Trachea (tissue), 1 donor: ENCODE results near the genes ZNG1B, SLC35F5 and DPP10.

DNA sequence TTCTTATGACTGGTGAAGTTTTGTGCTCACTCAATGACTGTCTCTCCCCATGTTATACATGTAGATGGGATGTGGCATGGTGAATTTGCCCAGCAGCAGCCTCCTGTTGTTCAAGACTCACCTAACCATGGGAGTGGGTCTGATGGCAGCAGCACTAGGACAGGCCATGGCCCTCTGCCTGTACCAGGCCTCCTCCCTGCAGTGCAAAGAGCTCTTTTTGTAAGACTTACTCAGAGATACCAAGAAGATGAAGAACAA, 49.4 kb downstream of the ZC3H6 start:
- PRO-cap = no peak

DNA sequence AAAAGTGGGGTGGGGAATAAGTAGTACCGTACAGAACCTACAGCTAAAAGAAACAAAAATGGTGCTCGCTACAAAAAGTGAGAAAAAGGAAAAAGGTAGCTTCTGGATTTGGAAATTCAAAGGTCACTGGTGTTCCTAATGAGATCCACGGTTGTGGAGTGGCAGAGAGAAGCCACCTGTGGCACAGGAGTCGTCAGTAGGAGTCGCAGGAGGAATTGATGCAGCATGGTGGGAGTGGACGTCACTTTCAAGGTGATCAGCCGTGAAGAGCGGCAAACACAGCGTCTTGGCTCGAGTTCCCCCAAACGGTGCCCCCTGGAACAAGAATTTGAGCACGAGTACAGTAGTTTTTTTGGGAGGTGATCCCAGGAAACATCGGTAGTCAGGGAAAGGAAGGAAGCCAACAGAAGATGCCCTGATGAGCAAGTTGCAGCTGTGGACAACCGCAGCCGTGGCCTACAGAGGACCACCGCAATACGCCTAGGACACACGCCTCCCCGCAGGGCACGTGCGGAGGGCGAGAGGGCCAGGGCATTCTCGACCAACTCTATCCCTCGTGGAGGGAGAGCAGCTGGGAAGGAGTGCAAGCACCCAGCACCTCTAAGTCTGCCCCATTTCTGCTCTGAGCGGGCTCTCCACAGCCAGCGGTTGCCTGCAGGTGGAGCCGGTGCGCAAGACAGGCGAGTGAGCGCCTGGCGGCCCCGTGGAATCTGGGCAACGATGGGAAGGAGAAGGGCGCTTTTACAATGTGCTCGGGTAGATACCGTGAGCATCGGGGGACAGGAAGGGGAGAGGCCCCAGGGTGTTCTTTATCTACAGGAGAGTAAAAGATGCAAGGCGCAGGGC, 1.2 kb upstream of the TTL start:
- PRO-cap = bidirectional peak, plus-strand start at position 713 of the sequence, minus-strand start at position 712 of the sequence

DNA sequence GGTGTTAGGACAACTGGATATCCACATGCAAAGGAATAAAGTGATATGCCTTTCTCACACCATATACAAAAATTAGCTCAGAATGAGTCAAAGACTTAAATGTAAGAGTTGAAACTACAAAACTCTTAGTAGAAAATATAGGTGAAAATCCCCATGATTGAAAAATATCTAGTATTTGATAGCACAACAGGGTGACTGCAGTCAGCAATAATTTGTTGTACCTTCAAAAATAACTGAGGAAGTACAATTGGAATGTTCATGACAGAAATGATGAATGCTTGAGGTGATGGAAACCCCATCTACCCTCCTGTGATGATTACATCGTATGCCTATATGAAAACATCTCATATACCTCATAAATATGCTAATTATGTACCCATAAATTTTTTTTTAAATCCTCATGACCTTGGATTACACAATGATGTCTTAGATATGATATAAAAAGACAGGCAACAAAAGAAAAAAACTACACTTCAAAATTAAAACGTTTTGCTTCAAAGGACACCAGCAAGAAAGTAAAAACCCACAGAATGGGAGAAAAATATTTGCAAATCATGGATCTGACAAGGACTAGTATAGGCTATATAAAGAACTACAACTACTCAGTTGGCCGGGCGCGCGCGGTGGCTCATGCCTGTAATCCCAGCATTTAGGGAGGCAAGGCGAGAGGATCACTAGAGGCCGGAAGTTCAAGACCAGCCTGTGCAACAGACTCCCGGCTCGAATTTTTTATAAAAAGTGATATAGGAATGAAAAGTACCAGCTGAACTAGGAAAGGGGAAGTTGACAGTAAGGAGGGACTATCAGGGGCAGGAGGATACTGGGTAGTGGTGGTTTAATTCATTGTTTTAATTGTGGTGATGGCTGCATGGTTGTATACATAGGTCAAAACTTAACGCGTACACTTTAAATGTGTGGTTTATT, 1.2 kb upstream of the POLR1B start:
- PRO-cap = no peak

- PRO-cap = no peak
Measured at GRCh38 chr2:112646537-112647008, 834 bp downstream of the SLC20A1 start.

GRCh38 chr2:112650569-112651563, 5.1 kb downstream of the SLC20A1 start:
- PRO-cap = no peak

DNA sequence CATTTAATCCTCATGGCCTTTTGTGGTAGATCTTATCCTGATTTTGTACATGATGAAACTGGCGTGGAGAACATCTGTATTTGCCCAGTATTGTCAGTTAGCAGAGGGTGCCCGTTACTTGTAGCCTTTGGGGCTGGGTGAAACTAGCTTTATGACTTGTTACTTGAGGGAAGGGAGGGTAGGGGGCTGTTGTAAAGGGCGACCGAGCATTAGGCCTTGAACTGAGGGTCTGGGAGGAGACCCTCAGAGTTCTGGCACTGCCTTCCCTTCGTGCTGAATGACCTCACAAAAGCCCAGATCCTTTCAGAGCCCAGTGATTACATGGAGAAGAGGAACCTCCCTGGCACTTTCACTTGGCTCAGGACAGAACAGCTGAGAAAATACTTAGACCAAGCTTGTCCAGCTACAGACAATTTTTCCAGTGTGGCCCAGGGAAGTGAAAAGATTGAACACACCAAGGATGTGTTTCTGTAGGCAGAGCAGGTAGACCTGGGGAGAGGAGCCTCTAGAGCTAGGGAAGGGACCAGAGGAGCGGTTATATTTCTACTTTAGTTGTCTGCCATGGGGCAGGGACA, 19.6 kb downstream of the SLC20A1 start:
- PRO-cap = no peak

DNA sequence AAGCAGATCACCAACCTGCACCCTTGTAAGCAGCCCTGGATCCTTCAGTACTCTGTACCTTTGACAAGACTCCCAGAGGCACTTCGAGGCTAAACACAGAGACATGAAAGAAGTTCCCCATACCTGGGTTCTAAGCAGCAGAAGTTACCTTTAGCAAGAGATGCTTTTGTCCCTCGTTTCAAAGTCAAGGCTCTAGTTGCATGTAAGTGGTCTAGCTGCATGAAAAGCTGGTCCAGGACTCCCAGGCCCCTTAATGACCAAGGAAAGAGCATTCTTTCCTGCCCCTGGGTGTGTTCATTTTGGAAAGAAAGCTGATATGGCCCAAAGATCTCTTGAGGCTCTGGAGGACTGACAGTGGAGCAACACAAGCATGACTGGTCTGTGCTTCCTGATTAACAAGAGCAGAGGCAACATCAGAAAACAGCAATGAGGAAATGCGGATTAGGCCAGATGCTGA, 20.1 kb downstream of the IL36B start:
- PRO-cap = no peak

GRCh38 chr2:113117522-113118791, 9.4 kb upstream of the IL1RN start:
- PRO-cap = no peak

DNA sequence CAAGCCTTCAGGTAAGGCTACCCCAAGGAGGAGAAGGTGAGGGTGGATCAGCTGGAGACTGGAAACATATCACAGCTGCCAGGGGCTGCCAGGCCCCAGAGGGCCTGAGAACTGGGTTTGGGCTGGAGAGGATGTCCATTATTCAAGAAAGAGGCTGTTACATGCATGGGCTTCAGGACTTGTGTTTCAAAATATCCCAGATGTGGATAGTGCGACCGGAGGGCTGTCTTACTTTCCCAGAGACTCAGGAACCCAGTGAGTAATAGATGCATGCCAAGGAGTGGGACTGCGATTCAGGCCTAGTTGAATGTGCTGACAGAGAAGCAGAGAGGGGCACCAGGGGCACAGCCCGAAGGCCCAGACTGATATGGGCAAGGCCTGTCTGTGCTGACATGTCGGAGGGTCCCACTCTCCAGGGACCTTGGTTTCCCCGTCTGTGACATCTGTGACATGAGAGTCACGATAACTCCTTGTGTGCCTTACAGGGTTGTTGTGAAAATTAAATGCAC, 386 bp downstream of the IL1RN start:
- PRO-cap = no peak

DNA sequence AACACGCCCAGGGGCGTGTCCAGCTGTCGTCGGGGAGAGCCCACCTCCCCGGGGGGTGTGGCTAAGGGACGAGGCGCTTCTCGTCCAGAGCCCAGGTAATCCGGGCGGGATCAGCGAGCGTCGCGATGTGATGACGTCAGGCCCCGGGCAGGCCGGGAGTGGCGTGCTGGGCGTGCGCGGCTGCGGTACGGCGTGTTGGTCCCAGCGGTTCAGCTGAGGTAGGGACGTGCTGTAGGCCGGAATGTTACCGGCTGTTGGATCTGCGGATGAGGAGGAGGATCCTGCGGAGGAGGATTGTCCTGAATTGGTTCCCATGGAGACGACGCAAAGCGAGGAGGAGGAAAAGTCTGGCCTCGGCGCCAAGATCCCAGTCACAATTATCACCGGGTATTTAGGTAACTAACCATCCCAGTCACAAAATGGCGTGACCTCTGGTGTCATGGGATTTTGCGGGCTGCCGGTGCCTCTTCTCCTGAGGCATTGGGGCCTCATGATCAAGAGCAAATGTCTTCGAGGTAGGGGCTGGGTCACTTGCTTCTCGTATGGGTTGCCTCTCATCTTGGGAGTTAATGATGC, at the start of gene ZNG1B:
TSS of gene ZNG1B (plus strand) at position 64 of the 576 bp plus-strand sequence.
- PRO-cap = no peak

DNA sequence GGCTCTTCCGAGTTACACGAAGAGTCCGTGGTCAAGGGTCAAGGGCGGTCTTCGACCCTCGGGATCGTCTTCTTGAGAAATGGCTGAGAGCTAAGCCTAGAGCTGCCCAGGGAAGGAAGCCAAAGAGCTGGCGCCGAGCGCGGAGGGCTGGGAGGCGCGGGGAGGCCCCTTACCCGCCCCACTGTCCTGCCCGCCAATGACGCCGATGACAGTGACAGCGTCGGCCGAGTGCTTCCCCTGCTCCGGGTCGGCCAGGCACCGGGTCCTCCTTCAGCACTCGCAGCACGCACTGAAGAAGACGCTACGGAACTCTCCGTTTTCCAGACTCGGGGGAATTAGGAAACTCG, 4.4 kb downstream of the FOXD4L1 start:
- PRO-cap = no peak

- PRO-cap = no peak
Measured at GRCh38 chr2:113598165-113598925, 28.7 kb upstream of the RABL2A start.

DNA sequence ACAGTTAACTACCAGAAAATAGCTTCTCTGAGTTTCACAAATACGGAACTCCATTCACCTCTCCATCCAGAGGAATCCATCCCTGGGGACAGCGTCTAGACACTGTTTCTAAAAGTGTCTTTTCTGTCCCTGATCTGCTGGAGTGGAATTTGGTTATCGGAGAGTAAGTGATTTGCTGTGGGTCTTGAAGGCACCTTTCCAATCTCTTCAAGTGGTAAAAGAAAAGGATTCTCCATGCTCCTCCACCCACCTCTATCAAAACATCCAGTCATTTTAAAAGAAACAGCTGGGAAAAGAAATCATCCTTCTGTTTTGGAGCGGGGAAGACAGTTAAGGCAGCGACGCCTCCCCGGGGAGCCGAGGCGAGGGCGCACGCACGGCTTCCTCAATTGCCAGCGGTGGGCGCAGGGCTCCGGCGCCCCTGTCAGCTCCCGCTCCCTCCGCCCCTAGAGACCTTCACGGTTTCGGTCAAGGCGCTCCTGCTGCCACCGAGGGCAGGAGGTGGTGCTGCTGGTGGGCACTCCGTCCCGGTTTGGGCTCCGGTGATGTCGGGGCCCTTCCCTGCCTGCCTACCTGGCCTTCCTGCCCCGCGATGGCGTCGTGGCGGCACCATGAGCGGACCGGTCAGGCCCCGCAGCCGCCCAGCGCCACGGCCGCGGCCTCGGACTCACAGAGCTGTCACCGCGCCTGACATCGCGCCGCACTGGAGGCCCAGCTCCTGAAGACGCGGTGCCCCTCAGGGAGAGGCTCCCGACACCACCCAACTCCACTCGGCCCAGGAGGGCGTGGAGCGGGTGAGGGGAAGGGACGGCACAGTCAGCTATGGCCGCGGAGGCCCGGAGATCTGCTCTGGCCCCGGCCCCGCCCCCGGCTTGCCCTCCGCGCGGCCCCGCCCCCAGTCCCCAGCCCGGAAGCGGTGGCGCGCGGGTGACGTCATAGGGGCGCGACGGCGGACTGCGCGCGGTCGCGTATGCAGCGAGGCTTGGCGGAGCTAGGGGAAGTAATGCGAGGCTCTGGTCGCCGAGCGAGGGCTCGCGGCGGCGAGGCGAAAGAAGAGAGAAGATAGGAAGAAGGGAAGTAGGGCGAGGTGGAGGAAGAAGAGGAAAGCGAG, at the start of gene SLC35F5:
TSS of gene SLC35F5 (minus strand) at position 846 of the 1,111 bp plus-strand sequence.
- PRO-cap = unidirectional peak, plus-strand start at position 388 of the sequence; bidirectional peak, plus-strand start at position 938 of the sequence, minus-strand start at position 846 of the sequence

DNA sequence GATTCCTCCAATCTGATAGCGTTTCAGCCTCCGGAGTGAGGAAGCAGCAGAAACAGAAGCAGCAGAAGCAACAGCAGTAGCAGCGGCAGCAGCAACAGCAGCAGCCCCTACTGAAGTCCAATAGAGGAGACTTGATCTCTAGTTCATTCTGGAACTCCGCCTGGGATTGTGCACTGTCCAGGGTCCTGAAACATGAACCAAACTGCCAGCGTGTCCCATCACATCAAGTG, at the start of gene DPP10:
TSS of gene DPP10 (plus strand) at position 55 of the 230 bp plus-strand sequence.
- PRO-cap = no peak

- PRO-cap = no peak
Measured at GRCh38 chr2:117623145-117624104, 191.1 kb upstream of the DDX18 start.

- PRO-cap = no peak
Measured at GRCh38 chr2:117815567-117815673, 929 bp downstream of the DDX18 start.

- PRO-cap = no peak
Measured at GRCh38 chr2:117917220-117917690, 96.6 kb downstream of the CCDC93 start.

- PRO-cap = no peak
Measured at GRCh38 chr2:117968627-117969296, 45.1 kb downstream of the CCDC93 start.

DNA sequence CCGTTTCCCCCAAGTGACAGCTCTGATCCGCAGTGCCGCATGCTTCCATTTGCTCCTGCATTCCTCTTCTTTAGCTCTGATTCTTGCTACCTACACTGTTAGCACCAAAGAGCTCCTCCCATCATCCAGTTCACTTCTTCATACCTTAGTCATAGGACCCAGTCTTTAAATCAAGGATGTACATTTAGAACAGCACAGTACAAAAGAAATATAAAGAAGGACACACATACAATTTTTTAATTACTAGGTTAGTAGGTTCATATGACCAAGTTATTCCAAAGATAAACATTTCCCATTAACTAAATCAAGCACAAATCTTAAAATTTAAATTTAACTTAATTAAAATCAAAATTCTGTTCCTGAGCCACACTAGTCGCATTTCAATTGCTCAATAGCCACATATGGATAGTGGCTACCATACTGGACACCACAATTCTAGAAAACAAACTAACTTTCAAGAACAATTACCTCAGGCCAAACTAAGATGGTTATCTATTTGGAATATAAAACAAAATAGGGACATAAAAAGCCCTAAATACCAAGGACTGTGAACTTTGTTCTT, 32.4 kb downstream of the CCDC93 start:
- PRO-cap = no peak

GRCh38 chr2:118604271-118604878, 243.1 kb downstream of the EN1 start:
- PRO-cap = no peak